Hair follicle dermal papilla cell (primary cell): ENCODE data around the genes LRIG1, TMF1 and MITF.

- CAGE, long polyA plus RNA = no peak
Observed at GRCh38 chr3:66479018-66479535, 21.7 kb downstream of the LRIG1 start.

GRCh38 chr3:66480514-66481403 is 20.1 kb downstream of the LRIG1 start:
- CAGE, long polyA plus RNA = no peak

DNA sequence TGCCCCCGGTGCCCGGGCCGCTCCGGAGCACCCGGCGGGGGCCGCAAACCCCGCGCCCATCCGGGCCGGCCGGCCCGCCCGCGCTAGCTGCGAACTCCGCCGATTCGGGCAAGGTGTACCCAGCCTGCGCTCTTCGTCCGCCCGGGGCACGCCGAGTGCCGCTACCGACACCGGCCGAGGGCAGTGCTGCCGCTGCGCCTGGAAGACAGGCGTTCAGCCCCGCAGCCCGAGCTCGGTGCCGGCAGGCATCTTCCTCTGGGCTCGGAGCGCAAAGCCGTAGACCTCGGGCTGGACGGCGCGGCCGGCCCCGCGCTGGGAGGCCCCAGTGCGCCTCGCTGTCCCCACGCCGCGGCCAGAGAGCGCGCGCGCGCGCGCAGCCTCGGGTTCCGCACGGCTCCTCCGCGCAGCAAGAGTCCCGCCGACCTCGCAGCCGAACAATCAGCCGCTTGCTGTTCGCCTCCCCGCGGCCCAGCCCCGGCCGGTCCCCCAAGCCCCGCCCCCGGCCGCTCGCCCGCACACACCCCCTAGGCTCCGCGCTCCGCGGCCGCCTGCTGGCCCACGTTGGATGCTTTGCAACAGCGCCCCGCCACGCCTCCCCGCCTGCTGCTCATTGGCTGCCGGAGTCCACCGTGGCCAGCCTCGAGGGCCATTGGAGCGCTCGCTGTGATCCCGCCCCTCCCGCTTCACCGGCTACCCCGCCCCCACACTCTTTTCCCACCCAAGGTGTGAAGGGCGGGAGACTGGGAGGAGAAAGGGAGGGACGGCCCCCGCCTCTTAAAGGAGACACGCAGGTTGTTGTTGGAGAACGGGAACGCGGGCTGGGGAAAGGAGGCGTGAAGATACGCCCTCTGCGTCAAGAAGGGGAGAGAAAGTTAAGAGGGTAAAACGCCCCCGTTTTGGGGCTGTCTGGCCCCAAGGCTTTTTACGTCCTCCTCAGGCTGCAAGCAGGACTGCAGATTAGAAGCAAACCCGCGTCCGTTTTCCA is at the start of gene LRIG1:
Gene LRIG1 (minus strand): TSS at position 451 of the 985 bp plus-strand sequence.
- CAGE, long polyA plus RNA = no peak

DNA sequence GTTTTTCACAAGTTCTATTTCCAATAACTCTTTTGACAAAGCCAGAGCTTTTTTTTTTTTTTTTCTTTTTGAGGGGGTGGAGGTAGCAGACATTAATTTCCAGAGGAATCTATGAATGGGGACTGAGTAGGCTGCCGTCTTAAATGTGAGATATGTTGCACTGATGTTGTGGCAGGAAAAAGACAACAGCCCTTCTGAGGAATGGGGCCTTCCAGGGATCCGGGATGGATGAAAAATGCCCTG is 178.0 kb upstream of the KBTBD8 start:
- CAGE, long polyA plus RNA = no peak

- CAGE, long polyA plus RNA = no peak
Observed at GRCh38 chr3:66885214-66886055, 112.7 kb upstream of the KBTBD8 start.

GRCh38 chr3:66988952-66989730 is 9.0 kb upstream of the KBTBD8 start:
- CAGE, long polyA plus RNA = no peak

GRCh38 chr3:67017041-67017775 is 19.1 kb downstream of the KBTBD8 start:
- CAGE, long polyA plus RNA = no peak

DNA sequence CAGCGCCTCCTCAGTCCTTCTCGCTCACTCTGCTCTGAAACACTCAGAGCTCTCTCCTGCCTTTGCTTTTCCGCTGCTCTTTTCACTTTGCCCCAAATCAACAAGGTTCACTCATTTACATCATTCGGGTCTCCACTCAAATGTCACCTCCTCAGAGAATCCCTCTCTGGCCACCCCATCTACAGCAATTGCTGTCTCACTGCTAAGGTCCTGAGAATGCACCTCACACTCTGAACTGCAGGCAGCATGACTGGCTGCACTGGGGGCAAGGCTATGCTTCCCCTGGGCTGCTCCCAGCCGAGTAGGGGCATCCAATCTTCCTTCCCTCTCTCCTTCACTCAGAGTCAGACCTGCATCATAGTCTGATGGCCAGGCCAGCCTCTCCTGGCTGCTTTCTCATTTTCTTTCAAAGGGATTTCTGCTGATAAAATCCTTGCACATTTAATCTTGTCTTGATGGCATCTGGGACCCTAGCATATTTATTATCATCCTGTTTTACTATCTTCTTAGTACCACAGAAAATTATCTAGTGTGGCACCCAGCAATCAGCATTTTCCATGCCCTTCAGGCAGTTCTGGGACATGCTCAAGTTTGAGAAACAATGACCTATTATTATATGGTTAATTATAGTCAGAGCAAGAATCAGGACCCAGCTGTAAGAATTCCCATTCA is 189.0 kb downstream of the SUCLG2 start:
- CAGE, long polyA plus RNA = no peak

DNA sequence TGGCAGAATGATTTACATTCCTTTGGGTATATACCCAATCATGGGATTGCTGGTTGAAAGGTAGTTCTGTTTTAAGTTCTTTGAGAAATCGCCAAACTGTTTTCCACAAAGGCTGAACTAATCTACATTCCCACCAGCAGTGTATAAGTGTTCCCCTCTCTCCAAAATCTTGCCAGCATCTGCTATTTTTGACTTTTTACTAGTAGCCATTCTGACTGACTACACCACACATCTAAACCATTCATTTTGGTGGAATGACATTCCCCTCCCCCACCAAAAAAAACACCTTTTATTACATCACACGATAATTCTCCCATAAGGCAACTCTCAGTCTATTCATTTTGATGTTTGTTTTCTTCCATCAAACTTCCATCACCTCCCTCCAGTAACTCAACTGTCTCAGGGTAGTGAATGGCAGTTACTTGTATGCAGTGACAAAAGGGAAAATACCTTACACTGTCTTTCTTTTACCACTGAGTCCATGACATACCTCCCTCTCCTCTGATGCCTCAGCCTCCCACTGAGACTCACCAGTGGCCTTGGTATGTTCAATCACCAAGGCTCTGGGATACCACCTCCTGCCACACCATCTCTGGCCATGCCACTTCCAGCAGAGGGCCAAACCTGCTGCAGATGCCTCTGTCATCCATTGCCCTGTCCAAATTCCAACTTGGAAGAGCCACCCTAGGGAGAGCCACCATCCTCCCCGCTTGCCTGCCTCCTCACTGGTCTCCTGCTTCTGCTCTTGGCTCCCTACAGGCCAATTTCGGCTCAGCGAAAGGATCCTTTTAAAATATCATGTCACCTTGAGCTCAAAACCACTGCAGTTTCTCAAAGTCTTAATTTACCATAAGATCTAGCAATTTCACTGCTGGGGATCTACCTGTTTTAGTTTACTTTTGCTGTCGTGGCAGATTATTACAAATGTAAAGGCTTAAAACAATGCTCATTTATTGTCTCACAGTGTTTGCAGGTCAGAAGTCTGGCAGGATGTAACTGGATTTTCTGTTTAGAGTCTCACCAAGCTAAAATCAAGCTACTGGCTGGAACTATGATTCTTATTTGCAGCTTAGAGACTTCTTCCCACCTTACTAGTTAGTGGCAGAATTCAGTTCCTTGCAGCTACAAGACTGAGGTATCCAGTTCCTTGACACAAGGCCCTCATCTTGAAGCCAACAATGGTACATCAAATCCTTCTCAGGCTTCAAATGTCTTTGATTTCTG is 71.4 kb downstream of the SUCLG2 start:
- CAGE, long polyA plus RNA = no peak

- CAGE, long polyA plus RNA = no peak
Observed at GRCh38 chr3:67655173-67655425, 687 bp upstream of the SUCLG2 start.

DNA sequence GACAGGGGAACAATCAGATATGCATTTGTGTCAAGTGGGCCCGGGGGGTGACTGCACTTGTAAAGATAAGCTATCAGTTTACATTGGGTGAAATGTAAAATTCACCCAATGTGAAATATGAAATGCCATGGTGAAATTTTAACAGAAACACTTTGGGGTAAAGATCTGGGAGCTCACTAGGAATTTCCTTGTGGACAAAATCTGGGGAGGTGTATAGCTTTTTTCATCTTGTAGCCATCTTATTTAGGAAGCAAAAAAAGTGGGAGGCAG is 59.9 kb upstream of the SUCLG2 start:
- CAGE, long polyA plus RNA = no peak

DNA sequence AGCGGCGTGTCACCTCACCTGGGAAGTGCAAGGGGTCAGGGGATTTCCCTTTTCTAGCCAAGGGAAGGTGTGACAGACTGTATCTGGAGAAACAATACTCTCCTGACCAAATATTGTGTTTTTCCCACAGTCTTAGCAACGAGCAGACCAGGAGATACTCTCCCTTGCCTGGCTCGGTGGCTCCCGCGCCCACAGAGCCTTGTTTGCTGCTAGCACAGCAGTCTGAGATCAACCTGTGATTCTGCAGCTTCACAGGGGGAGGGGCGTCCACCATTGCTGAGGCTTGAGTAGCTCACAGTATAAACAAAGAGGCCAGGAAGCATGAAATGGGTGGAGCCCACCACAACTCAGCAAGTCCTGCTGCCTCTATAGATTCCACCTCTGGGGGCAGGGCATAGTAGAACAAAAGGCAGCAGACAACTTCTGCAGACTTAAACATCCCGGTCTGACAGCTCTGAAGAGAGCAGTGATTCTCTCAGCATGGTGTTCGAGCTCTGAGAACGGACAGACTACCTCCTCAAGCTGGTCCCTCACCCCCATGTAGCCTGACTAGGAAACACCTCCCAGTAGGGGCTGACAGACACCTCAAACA is 56.0 kb upstream of the TAFA1 start:
- CAGE, long polyA plus RNA = no peak

DNA sequence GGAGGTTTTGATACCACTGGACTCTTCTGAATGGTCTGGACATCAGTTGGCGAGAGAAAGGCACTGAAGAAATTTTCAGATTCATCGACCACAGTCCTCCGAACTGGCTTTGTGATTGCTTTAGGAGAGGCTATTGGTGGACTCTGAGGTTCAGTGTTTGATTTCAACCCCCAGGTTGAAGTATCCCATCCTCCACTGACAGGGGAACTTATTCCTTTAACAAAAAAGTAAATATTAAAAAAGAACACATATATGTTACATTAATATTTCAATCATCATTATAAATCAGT is 3.8 kb downstream of the TMF1 start:
- CAGE, long polyA plus RNA = no peak

DNA sequence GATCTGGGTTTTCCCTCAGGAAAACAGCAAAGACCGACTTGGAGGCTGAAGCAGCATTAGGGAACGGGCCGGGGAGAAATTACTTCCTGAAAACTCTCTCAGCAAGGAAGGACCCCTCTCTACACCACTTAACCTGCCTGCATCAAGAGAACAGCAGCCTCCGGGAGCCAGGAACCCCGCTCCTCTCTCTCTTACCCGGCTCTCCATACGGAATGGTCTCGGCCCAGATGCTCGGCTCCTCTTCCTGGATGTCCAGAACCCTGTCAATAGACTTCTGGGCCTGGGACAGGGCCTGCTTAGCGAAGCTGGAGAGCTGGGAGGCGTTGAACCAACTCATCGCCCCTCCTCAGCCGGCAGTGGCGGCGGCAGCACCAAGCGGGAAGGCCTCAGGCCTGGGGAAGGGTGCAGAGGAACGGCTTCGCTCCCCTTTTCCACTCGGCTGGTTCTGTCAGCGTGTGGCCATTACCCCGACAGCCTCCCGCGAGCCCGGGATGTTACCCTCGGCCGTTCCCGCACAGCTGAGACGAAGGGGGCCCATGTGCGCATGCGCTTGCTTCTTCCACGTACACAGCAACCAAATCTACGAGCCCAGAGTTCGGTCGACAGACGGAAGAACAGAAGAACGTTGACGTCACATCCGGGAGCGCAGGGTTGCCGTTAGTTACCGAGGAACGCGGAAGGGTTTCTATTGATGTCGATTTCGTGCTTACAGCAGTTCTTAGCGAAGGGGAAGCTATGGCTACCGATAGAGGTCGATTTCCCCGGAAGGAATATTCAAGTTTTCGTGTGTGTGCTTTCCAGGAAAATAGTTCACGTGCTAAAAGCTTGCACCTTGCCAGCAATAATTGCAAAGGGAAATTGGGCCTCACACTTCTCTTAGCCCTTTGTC is at the start of gene TMF1:
Gene TMF1 (minus strand): TSS at position 584 of the 889 bp plus-strand sequence.
- CAGE, long polyA plus RNA = no peak

- CAGE, long polyA plus RNA = no peak
Observed at GRCh38 chr3:69085514-69086298, 969 bp downstream of the ARL6IP5 start.

DNA sequence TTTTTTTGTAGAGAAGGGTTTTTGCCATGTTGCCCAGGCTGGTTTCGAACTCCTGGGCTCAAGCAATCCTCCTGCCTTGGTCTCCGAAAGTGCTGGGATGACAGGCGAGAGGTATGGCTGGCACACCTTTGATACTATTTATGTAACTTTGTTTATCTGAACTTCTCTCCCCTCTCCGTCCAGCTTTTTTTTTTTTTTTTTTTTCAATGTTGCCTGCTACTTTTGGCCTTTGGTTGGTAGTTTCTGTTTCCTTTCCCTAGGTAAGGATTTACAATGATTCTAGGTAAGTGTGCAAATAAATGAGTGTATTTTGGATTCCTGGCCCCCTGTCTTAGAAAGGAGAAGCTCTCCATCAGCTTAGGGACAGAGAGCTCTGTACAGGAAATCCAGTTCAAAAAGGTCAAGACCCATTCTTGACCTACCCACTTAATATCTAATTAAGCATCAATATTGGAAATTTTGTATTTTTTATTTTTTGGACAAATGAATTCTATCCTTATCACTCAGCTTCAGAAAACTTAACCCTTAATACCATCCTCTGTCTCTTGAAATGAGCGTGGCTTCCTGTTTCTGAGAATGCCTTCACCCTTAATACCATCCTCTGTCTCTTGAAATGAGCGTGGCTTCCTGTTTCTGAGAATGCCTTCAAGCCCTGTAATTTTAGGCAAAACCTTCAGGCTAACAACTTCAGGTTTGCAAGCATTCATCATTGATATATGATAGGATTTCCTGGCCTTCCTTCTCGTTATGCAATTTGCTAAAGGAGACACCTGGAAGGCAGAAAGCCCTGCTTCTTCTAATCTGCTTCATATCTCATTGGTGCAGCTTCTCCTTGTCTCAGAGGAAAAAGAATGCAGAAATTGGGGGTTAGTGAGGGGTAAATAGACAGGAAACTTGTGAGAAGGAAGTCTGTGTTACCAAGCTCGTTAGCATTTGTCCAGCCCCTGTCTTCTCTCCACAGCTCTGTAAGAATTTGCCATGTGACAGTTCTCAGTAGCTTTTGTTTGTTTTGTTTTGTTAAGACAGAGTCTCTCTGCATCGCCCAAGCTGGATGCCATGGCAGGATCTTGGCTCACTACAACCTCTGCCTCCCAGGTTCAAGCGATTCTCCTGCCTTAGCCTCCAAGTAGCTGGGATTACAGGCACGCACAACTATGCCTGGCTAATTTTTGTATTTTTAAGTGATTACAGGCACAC is 7.1 kb downstream of the ARL6IP5 start:
- CAGE, long polyA plus RNA = no peak

- CAGE, long polyA plus RNA = no peak
Observed at GRCh38 chr3:69118609-69118948, 3.8 kb downstream of the LMOD3 start.

DNA sequence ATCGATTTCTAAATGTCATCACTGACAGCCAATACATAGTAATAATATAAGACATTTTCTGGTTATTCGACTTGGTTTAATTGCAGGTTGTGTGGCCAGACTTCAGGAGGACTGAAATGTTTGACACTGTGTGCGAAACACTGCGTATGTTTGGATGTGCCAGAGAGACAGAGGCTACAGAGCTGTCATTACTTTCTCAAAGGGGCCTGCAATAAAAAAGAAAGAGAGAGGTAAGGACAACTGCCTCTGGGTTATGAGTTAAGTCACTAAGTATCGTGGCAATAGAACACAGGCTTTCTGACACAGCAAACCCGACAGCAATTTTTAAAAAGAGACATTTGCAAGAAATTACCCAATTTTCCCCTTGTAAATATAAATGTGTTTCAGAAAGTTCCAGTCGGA is 852 bp downstream of the LMOD3 start:
- CAGE, long polyA plus RNA = no peak

- CAGE, long polyA plus RNA = no peak
Observed at GRCh38 chr3:69178935-69179775, 56.8 kb upstream of the LMOD3 start.

DNA sequence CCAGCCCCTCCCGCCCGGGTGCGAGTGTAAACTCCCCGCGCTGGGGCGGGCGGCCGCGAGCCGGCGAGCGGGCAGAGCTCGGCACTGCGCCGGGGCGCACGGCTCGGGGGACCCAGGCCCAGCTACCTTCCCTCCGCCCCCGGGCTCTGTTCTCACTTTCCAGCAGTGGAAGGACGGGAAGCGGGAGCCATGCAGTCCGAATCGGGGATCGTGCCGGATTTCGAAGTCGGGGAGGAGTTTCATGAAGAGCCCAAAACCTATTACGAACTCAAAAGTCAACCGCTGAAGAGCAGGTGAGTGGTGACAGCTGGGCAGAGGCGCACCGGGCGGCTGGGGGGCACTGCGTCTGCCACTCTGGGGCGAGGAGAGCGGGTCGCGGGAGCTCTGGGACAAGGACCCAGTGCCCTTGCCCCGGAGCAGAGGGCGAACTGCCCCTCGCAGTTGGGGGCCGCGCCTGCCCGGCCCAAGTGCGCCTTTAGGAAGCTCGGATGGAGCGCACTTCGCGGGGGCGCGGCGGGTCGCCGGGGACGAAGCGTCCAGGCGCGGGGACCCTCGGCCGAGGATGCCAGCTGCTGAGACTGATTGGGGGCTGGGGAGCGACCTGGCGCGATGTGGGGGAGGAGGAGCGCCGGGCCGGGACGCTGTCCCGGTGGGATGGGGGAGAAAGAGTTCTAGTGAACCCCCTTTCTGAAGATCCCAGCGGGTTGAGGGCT is at the start of gene MITF:
Gene MITF (plus strand): TSS at position 56 of the 713 bp plus-strand sequence.
- CAGE, long polyA plus RNA = no peak